HEK293 (cell line): ENCODE data around the genes SRSF3 and RAB44.

- PRO-cap: no peak
- RRBS, 2 experiments: no CpG with 5 or more reads among the region's 3 CpGs
These were observed 43.4 kb upstream of the MAPK13 start for GRCh38 chr6:36086637-36087678.

GRCh38 chr6:36121973-36122622 is 8.2 kb upstream of the MAPK13 start:
- PRO-cap: no peak
- RRBS, 2 experiments: no CpG with 5 or more reads among the region's 7 CpGs

DNA sequence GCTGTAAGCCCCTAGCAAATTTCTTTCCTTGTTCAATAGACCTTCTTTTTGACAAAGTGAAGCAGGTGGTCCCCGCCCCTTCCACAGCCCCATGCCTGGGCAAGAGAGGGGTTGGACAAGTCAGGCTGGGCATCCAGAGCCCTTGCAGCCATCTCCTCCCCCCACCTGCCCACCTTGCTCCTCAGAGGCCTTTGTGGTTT is 1.6 kb upstream of the MAPK13 start:
- PRO-cap: no peak
- RRBS, 2 experiments: no CpG with 5 or more reads among the region's 1 CpG

DNA sequence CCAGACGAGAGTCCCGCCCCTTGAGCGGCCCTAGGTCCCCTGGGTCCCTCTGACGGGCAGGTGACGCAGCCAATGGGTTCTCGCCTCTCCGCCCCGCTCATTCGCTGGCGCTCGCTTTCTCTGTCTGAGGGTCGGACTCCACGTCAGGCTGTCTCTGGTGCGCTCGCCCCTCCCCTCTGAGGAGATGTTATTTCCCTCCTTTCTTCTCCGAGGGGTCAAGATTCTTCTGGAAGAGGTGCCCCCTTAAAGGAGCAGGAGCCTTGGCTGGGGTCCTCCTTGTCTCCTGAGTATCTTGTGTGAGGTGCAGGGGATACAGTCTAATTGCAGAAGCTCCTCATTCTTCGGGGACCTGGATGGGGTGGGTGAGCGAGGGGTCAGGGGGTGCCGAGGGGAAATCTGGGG is 720 bp downstream of the BRPF3 start:
- PRO-cap: bidirectional peak, plus-strand start at position 123 of the sequence, minus-strand start outside the sequence
- RRBS, 2 experiments: no CpG with 5 or more reads among the region's 19 CpGs

- PRO-cap: no peak
- RRBS, 2 experiments: 82 to 96% methylated on average over 9 of the region's 31 CpGs
These were observed 15.3 kb downstream of the PNPLA1 start for GRCh38 chr6:36285048-36285744.

DNA sequence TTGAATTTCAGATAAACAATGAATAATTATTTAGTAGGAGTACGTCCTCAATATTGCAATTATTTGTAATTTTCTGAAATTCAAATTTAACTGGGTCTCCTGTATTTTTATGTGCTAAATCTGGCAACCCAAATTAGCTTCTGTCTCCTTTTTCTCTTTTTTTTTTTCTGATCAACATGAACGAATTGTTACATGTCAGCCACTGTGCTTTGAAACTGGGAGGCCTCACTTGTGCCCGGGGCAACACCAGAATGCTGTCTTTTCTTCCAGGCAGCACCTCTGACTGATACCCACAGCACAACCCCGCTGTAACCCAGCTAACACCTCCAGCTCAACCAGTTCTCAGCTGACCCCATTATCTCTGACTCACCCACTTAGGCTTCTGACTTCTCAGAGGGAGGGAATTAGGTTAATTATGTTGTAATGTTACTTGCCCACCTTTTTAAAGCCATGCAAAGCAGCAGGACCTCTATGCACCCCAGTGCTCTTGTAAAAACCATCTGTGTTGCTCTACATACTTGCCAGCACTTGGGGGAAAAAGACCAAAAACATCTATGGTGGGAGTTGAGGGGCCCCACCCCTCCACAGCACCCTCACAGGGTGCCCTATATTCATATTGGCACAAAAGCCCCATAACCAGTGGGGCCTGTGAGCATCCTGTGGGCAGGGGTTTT is 22.5 kb downstream of the BNIP5 start:
- PRO-cap: no peak
- RRBS, 2 experiments: no CpG with 5 or more reads among the region's 4 CpGs

DNA sequence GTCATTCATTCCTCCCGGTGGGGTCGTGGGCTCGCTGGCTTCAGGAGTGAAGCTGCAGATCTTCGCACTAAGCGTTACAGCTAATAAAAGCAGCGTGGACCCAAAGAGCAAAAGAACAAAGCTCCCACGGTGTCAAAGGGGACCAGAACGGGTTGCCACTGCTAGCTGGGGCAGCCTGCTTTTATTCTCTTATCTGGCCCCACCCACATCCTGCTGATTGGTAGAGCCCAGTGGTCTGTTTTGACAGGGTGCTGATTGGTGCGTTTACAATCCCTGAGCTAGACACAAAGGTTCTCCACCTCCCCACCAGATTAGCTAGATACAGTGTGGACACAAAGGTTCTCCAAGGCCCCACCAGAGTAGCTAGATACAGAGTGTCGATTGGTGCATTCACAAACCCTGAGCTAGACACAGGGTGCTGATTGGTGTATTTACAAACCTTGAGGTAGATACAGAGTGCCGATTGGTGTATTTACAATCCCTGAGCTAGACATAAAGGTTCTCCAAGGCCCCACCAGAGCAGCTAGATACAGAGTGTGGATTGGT is 23.9 kb downstream of the ETV7 start:
- PRO-cap: no peak
- RRBS, 2 experiments: no CpG with 5 or more reads among the region's 11 CpGs

GRCh38 chr6:36523289-36523887 is 23.9 kb downstream of the STK38 start:
- PRO-cap: no peak
- RRBS, 2 experiments: no CpG with 5 or more reads among the region's 12 CpGs

DNA sequence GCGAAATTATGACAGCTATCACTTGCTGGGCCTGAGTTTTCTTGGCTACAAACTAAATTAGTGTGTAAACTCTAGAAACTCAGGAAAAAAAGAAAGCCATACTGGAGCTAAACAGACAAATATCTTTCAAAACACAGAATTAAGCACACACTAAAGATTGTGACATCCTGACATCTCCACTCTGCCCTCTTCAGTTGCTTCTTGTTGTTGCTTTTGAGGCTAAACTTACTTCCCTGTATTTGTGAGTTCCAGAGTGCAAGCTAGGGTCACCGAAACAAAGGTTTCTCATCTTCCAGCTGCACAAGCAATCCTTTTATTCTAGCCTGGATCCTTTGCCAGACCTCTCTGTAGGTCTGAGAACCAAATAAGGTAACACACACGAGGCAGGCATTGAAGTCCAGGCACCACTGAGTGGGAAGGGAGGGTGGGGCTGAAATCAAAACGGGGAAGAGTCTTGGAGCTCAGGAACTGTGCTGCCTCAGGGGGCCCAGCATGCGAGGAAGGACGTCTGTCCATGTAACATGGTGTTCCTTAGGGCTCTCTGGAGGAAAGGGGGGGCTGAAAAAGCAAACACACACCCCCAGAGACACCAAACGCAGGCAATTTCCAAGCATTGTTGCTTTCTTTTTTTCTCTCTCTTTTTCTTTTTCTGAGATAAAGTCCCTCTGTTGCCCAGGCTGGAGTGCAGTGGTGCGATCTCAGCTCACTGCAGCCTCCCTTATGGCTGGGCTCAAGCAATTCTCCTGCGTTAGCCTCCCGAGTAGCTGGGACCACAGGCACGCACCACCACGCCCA is 14.3 kb upstream of the SRSF3 start:
- PRO-cap: bidirectional peak, plus-strand start at position 476 of the sequence, minus-strand start at position 503 of the sequence
- RRBS, 2 experiments: no CpG with 5 or more reads among the region's 12 CpGs

DNA sequence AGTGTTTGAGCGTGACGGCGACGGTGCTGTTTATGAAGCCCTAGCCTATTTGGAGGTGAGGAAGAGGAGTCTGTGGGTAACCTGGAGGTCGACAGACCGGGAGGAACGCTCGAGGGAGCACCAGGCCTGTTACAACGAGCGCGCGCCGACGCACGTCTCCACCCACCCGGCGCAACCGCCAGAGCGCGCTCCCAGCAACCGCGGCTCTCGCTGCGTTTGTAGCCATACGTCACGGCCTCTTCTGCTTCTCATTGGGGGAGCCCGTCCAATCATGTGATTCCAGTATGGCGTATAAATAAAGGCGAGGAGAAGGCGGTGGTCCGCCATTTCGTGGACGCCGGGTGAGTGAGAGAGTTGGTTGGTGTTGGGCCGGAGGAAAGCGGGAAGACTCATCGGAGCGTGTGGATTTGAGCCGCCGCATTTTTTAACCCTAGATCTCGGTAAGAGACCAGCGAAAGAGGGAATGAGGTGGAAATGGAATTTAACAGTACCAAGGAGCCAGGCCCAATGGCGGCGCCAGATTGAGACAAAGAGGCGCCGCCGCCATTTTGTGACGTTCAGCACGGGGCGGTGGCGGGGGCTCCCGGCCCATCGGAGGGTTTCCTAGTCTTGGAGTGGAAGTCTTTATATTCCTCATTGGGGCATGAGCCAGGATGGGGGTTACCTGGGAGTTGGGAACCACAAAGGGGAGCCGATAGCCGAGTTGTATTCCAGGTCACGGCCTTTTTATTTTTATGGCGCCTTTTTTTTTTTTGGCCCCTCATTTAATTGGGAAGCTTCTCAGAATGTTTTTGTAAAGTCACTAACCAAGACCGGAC is at the start of gene SRSF3:
SRSF3 (plus strand) TSS at position 321 of the 818 bp plus-strand sequence.
- PRO-cap: bidirectional peak, plus-strand start at position 327 of the sequence, minus-strand start at position 185 of the sequence; bidirectional peak, plus-strand start at position 636 of the sequence, minus-strand start at position 550 of the sequence
- RRBS, 2 experiments: under 1% methylated on average over 11 of the region's 58 CpGs

GRCh38 chr6:36599386-36599841 is 5.3 kb downstream of the SRSF3 start:
- PRO-cap: no peak
- RRBS, 2 experiments: no CpG with 5 or more reads among the region's 1 CpG

DNA sequence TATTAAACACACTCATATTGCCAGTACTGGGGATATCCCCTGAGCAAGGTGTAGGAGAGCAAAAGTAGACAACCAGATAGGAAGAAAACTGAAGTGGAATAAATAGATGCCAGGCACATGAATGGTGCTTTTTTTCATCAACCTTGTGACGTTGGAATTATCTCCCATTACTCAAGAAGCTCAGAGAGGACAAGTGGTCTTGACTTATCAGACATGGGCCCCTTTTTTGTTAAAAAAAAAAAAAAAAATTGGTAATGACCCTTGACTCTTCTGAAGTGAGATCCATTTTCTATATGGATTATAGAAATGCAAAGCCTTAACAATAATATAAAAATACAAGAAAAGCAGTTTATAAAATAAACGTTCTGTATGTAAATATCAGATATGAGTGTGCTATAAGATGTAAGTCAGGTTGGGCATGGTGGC is 17.1 kb downstream of the SRSF3 start:
- PRO-cap: no peak
- RRBS, 2 experiments: no CpG with 5 or more reads among the region's 2 CpGs

DNA sequence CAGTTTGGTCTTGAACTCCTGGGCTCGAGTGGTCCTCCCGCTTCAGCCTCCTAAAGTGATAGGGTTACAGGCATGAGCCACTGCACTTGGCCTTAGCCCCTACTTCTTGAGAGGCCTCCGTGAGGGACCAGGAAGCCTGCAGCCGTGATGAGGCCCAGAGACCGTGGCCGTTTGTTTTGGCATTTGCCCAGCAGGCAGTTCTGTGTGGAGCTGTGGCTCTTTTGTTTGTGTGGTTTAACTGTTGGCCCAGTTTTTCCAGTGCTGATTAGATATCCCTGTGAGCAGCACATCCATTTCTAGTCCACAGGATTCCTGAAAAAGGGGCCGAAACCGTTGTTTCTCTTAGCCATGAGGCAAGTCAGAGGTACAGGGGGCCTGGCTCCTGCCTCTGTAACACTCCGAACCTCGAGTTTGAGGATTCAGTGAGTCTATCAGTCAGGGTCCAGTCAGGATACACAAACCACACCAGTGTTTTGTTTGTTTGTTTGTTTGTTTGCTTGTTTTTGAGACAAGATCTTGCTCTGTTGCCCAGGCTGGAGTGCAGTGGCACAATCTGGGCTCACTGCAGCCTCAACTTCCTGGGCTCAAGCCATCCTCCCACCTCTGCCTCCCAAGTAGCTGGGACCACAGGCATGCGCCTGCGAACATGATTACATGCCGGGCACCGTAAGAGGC is 40.0 kb downstream of the SRSF3 start:
- PRO-cap: no peak
- RRBS, 2 experiments: no CpG with 5 or more reads among the region's 14 CpGs

DNA sequence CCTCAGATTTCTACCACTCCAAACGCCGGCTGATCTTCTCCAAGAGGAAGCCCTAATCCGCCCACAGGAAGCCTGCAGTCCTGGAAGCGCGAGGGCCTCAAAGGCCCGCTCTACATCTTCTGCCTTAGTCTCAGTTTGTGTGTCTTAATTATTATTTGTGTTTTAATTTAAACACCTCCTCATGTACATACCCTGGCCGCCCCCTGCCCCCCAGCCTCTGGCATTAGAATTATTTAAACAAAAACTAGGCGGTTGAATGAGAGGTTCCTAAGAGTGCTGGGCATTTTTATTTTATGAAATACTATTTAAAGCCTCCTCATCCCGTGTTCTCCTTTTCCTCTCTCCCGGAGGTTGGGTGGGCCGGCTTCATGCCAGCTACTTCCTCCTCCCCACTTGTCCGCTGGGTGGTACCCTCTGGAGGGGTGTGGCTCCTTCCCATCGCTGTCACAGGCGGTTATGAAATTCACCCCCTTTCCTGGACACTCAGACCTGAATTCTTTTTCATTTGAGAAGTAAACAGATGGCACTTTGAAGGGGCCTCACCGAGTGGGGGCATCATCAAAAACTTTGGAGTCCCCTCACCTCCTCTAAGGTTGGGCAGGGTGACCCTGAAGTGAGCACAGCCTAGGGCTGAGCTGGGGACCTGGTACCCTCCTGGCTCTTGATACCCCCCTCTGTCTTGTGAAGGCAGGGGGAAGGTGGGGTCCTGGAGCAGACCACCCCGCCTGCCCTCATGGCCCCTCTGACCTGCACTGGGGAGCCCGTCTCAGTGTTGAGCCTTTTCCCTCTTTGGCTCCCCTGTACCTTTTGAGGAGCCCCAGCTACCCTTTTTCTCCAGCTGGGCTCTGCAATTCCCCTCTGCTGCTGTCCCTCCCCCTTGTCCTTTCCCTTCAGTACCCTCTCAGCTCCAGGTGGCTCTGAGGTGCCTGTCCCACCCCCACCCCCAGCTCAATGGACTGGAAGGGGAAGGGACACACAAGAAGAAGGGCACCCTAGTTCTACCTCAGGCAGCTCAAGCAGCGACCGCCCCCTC is 7.5 kb downstream of the CDKN1A start:
- PRO-cap: no peak
- RRBS, 2 experiments: no CpG with 5 or more reads among the region's 19 CpGs

DNA sequence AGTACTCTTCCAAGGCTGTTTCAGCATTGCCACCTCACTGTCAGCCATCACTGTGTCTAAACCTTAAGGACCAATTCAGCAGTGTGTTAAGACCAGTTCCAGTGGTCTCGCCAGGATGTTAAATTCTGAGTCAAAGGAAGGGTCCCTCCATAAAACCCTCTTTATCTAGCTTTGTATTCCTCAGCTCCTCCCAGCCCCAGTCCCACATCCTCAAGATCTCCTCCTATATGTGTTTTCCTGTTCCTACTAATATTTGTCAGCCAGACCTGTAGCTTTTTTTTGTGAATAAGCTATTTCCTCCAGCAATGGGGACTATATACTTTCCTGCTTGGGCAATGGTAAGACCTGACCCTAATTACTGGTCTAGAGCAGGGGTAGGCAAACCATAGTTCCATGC is 7.1 kb upstream of the RAB44 start:
- PRO-cap: no peak
- RRBS, 2 experiments: no CpG with 5 or more reads among the region's 1 CpG

- PRO-cap: no peak
- RRBS, 2 experiments: no CpG with 5 or more reads among the region's 8 CpGs
These were observed at the start of gene RAB44 for GRCh38 chr6:36697257-36698030. Gene RAB44, plus strand, starts transcription at chr6:36697826.

- PRO-cap: no peak
- RRBS, 2 experiments: no CpG with 5 or more reads among the region's 17 CpGs
These were observed 37.5 kb downstream of the RAB44 start for GRCh38 chr6:36734925-36735630.

GRCh38 chr6:36751850-36752412 is 54.3 kb downstream of the RAB44 start:
- PRO-cap: no peak
- RRBS, 2 experiments: no CpG with 5 or more reads among the region's 4 CpGs

DNA sequence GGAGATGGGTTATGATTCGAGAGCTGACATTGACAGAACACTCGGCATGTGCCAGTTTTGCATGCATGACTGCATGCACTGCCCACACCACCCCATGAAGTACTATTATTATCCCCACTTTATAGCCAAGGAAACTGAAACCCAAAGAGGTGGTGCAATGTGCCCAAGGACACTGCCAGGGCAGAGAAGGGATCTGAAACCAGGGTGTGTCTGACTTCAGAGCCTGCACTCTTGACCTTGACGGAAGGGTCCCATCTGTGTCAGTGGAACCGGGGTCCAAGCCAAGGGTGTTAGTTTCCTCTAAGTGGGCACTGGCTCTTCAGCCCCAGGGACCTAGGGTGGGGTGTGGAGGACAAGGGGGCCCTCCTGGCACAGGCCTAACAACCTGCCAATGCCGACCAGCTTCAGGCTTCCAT is 55.5 kb downstream of the RAB44 start:
- PRO-cap: no peak
- RRBS, 2 experiments: no CpG with 5 or more reads among the region's 5 CpGs

GRCh38 chr6:36754014-36754612 is 56.5 kb downstream of the RAB44 start:
- PRO-cap: no peak
- RRBS, 2 experiments: no CpG with 5 or more reads among the region's 11 CpGs